SUDHL5 (cell line): ENCODE data around the gene NXN.

DNA sequence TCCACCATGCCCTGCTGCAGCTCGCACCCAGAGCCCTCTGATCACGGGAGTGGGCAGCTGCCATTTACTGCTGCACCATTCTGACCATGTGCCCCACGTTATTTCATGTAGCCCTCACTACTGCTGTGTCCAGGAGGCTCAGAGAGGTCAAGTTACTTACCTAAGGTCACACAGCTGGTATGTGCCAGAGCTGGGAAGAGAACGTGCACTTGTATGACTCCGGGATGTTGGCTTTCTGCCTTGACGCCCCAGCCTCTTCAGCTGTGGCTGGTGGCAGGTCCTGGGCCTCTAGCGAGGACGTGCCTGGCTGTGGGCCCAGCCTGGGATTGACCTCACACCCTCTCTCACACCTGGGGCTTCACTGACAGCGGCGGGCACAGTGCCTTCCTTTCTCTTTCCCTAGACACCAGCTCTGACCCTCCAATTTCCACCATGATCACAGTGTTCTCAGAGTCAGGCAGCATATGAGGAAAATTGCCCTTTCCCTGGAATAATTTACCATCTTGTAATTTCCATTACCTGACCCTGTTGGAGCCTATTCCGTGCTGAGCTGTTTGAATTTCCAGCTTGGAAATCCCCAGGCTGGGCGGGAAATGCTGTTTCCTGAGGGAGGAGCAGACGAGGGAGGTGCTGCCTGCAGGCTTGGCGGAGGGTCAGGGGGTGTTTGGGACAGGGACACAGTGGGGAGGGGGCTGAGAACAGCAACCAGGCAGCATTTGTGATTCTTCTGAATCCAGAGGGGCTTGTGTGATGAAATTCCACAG, 18.6 kb upstream of the DOC2B start:
- PRO-cap = no peak

DNA sequence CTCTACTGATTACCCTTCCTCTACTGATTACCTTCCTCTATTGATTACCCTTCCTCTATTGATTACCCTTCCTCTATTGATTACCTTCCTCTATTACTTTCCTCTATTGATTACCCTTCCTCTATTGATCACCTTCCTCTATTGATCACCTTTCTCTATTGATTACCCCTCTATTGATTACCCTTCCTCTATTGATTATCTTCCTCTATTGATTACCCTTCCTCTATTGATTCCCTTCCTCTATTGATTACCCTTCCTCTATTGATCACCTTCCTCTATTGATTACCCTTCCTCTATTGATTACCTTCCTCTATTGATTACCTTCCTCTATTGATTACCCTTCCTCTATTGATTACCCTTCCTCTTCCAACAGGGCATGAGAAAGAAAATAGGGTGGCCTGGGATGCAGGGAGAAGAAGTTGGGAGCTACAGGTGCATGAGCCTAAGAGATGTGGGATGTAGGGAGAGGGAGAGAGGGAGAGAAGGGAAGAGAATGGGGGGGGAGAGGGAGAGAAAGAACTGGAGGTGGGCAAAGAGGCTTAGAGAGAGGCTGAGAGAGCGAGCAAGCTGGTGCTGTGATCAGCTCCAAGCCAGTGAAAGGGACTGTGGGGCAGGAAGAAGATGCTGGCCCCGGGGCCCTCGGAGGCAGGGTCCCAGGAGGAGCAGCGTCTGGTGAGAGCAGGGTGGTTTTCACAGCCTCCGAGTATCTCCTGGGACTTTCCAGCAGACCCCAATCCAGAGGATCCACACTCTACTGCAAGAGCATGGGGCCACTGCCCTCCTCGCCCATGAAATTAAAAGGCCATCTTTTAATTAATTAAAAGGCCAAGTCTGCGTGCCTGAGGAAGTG, 62.7 kb upstream of the DOC2B start:
- PRO-cap = no peak

- PRO-cap = no peak
These were observed 21.4 kb downstream of the RPH3AL start for GRCh38 chr17:330931-331927.

DNA sequence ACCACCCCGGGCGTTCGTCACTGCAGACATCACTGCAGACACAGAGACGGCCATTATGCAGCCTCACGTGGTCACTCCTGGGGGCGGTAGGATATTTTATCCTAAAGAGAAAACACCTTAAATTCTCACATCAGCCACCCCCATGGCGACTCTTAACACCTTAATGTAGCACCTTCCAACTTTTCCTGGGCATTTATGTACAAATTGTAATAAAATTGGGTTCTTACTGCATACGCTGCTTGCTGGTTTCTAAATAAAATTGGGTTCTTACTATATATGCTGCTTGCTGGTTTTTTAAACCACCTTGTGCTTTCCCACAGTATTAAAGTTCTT, 19.4 kb downstream of the RPH3AL start:
- PRO-cap = no peak

- PRO-cap = no peak
These were observed 18.7 kb downstream of the RPH3AL start for GRCh38 chr17:333547-334624.

DNA sequence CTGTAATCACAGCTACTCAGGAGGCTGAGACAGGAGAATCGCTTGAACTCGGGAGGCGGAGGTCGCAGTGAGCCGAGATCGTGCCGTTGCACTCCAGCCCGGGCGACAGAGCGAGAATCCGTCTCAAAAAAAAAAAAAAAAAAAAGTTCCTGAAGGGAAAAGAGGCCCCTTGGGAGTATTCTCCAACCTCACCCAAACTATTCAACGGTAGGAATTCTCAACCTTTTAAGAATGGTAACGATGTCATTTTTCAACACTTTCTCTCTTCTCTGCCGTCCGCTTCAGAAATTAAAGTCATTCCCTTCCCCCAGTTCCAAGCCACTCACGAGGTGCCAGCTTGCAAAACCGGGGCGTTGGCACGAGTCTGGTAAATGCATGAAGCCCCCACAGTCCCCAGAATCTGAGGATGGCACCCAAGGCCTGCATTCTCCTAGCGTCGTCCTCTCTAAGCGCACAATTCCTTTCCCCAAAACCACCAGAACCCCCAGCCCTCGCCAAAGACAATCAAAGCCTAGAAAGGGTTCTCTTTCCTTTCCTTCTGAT, 648 bp downstream of the VPS53 start:
- PRO-cap = no peak

GRCh38 chr17:789034-789764, 7.0 kb downstream of the MRM3 start:
- PRO-cap = no peak

DNA sequence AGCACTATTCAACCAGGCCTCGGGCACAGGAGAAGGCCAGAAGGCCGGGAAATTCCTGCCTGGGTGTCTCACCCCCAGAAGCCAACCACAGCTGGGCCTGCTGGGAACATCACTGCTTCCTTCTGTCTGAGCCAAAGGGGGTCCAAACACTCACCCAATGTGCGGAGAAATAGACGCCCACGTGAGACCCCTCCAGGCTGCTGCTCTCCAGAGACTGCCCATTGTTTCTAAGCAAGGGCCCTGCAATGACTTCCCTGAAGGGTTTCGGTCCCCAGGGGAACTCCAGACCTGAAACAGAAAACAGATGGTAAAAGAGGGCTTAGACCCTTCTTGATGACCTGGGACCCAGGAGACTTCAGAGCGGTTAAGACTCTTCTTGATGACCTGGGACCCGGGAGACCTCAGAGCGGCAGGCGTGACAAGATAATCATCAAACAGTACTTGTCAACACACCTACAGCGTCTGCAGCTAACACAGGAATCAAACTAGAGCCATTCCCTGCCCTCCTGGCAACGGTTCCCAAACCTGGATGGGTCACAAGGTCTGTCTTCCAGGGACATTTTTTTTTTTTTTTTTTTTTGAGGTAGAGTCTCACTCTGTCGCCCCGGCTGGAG, 41.4 kb downstream of the MRM3 start:
- PRO-cap = no peak

DNA sequence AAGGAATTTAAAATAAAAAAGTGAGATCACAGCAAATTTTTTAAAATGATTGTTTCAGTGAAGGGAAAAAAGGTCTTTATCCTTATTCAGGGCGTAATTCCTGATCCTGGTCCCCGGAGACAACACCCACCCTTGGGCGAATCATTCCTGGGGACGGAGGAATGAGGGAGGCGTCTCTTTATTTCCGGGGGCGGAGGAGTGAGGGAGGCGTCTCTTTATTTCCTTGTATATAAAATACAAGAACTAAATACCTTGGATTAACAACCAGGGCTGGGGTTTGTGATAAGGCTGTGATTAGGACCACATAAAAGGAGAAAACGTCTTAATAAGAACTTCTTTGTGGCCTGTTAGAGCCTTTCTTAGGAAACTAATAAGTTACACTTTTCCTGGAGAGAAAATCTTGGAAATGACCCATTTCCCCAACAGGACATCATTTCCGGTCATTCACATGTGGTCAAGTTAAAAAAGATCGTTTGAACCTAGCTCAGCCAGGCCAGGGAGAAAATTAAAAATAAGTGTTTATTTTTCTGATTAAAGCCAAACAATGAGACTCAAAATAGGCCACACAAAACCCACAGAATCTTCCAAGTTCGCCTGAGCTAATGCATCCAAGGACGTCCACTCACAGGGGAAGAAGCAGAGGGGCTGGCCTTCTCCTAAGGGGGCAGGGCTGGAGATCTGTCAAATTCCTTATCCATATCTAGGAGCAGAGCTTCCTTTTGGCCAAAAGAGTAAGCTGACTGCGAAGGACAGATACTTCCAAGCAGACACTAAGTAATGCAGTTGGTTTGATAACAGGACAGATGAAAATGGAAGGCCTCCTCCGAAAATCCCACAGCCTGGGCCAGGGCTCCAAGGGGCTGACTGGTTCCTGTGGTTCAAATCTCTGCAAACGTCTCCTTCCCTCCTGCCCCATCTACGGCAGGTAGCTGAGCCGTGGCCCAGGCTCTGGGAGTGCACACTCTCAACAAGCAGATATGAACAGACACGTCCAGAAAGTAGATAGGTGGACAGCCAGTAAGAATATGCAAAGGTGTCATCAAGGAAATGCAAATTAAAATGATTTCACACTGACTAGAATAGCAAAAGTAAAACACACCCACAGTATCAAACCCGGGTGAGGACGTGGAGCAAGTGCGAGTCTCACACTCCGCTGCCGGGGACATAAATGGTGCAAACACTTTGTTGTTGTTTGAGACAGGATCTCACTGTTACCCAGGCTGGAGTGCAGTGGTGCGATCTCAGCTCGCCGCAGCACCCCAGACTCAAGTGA, 98.4 kb downstream of the MRM3 start:
- PRO-cap = no peak

DNA sequence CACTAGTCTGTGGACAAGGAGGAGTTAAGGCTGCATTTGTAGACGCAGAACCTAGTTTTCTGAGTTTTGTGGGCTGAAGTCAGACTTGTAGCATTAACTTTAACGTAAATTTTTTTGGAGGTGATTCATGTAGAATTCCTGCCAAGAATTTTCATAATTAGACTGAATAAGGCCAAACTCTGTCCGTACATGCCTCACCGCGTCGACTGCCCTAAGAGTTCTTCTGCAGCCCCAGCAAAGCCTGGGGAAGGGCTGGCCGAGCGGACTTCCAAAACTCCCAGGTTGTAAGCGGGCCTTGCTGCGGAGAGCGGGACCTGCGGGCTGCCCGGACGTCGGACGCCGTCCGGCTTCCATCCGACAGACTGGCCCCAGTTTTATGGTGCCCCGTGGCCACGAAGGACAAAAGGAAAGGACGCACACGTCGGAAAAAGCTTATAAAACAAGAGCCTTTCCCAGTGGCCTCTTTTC, 75.6 kb downstream of the NXN start:
- PRO-cap = no peak

- PRO-cap = no peak
These were observed 61.5 kb downstream of the NXN start for GRCh38 chr17:917971-918650.

GRCh38 chr17:952473-953109, 27.0 kb downstream of the NXN start:
- PRO-cap = no peak

DNA sequence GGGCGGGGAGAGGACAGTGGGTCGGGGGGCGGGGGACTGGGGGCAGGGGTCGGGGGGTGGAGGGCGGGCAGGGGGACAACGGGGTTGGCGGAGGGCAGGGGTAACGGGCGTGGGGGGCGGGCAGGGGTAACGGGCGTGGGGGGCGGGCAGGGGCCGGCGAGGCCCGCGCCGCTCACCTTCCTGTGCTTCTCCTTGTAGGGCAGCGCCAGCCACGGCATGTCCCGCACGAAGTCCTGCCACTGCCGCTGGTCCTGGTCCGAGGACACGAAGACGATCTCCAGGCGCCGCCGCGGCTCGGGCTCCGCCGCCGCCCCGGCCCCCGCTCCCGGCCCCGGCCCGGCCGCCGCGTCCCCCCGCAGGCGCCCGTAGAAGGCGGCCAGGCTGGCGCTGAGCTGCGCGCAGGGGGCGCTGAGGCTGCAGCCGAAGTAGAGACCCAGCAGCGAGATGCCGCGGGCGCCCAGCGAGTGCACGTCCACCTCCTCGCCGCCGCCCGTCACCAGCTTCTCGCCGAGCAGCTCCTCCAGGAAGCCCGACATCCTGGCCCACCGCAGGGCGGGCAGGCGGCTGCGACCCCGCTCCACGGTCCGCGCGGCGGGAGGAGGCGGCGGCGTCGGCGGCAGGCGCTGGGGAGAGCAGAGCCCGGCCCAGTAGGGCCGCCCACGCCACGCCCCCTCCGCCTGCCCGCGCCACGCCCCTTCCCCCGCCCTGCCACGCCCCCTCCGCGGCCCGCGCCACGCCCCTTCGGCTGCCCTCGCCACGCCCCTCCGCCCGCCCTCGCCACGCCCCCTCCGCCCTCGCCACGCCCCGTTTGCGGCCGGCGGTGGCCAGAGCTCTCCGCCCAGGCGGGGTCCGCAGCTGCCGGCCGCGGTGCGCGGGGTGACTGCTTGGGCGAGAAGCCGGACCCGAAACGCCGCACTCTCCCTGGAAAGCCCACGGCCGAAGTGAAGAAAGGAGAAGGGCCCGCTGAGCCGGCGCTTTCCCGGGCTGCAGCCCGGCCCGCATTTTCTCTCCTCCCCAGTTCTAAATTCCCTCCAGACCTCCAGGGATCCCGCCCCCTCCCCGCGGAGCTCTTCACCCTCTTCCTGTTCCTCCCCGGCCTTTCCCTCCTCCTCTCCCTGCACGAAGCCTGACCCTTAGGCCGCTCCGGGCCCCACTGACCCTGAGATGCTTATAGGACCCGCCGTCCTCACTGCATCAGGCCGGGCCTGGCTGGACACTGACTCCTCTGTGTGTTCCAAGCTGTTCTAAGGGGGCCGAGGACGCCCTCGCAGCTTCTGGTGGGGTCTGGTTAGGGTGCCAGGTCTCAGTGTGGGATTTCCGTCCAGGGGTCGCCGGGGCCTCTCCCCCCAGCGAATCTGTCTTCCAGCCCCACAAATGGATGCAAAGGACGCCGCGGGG, at the start of gene NXN:
Gene NXN, minus strand, starts transcription at position 634 of the 1,398 bp plus-strand sequence.
- PRO-cap = unidirectional peak, plus-strand start at position 854 of the sequence

- PRO-cap = no peak
These were observed 81.0 kb downstream of the TIMM22 start for GRCh38 chr17:1077598-1078618.

DNA sequence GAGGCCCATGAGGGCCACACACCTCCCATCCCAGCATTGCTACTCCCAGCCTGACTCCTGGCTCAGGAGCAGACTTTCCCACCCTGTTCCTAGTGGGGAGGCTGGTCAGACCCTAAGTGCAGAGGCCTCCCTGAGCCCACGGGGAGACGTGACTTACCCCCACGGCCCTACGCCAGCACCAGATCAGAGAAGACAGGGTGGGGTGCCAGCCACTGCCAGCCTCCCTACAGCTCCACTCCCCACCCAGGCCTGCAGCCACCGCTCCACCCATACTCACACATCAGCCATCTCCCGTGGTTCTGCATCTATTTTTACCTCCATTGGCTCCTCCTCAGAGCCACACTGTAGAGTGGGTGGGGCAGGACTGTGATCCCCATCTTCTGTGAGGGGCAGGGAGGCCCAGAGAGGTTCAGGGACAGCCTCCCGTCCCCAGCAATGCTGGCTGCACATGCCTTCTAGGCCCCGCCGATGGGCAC, 72.2 kb downstream of the ABR start:
- PRO-cap = no peak

- PRO-cap = no peak
These were observed 60.7 kb downstream of the ABR start for GRCh38 chr17:1119190-1119455.

- PRO-cap = no peak
These were observed 16.6 kb upstream of the BHLHA9 start for GRCh38 chr17:1253642-1254112.

- PRO-cap = no peak
These were observed 44.8 kb downstream of the TRARG1 start for GRCh38 chr17:1324109-1324738.

DNA sequence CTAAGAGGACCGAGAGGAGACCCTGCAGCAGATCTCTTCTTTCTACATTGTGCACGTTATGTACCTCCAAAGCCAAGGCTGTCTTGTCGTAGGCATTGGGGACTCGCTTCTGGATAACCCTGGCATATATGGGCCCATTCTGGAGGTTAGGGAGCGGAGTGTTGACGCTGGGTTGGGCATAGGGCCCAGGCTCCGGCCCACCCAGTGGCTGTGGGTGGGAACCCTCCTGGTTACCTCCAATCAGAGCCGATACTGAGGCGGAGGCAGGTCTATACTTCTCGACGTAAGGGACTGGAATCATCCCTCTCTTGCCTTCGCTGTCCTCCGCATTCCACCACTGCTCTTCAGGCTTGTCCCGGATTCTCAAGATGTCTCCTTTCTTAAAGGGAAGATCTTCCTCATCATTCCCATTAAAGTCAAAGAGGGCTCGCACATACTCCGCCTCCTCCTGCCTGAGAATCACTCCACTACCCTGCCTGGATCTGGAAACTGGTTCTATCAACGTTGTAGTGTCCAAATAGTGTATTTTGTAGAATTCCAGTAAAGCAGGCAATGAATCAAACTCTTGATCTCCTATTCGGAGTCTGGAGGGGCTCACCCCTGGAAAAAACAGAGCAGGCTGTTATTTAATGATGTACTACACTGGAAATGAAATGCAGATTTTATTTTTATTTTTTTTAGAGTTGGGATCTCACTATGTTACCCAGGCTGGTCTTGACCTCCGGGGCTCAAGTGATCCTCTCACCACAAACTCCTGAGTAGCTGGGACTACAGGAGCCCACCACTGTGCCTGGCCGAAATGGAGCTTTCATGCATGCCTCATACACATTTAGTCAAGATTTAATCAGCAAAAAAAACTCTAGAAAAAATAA, 19.2 kb downstream of the CRK start:
- PRO-cap = no peak

DNA sequence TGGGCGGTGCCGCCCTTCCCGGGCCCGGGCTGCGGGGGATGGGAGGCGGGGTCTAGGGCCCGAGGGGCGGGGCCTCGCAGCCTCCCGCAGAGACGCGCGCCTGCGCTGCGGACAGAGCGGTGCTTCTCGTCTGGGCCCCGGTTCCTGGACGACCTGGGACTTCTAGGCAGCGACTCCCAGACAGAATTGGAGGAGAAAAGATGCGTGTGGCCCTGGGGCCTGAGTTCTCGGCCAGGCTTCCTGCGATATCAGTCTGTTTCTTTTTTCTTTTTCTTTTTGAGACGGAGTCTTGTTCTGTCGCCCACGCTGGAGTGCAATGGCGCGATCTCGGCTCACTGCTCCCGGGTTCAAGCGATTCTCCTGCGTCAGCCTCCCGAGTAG, 328 bp upstream of the CRK start:
- PRO-cap = bidirectional peak, plus-strand start at position 89 of the sequence, minus-strand start outside the sequence